H4 (cell line): ENCODE measurements around a stretch of chr12.

GRCh38 chr12:92819272-92819803, 109.8 kb downstream of the EEA1 start:
- RAMPAGE, long total RNA, result no peak

- RAMPAGE, long total RNA, result no peak
Measured at GRCh38 chr12:92940974-92941474, 11.9 kb upstream of the EEA1 start.

- RAMPAGE, long total RNA, result no peak
Measured at GRCh38 chr12:93122455-93123306, 193.6 kb upstream of the EEA1 start.

DNA sequence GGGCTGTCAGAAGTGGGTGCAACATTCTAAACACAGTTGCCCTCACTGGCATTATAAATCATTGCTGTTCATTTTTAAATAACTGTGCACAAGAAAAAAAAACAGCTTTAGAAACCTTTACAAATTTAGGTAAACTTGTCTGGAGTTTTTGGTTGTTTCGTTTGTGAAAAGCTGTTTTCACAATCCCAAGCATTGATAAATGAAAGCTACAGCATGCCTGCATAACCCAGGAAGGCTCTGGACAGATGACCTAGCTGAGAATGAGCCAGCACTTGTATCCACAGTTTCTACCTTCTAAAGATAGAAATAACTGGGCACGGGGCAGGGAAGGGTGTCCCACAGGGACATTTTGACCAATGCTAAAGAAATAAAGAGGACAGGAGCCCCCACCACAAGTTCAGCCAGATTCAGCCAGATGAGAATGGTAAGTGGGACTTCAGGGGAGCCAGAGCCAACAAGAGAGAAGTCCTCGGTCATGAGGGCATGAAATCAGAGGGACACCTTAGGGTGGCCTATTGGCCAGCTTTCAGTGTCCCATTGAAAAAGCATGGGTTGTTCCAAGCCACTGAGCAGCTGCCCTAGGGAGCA, 140.5 kb upstream of the NUDT4 start:
- RAMPAGE, long total RNA, result no peak

- RAMPAGE, long total RNA, result no peak
Measured at GRCh38 chr12:93372966-93373498, 4.7 kb upstream of the NUDT4 start.

- RAMPAGE, long total RNA, result no peak
Measured at GRCh38 chr12:93408886-93409875, 31.5 kb downstream of the NUDT4 start.

DNA sequence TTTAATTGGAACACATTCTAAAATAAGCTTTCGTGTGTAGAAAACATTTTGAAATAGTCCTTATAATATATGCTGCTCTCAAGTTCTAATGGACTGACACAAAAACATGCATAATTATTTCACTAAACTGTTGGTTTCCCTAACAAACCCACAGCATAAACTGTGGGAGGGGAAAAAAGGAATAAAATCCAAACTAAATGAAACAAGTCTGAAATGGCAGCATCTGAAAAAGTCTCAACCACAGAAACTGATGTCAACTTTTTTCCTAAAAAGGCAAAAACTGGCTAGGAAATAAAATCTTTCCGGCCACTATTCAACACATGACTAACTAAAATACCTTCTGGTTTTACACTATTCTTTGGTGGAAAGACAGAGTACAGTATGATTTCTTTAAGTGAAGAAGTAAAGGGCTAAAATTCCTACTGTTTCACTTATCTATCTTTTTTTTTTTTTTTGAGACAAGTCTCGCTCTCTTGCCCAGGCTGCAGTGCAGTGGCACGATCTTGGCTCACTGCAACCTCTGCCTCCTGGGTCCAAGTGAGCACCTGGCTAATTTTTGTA, 25.7 kb downstream of the UBE2N start:
- RAMPAGE, long total RNA, result no peak

DNA sequence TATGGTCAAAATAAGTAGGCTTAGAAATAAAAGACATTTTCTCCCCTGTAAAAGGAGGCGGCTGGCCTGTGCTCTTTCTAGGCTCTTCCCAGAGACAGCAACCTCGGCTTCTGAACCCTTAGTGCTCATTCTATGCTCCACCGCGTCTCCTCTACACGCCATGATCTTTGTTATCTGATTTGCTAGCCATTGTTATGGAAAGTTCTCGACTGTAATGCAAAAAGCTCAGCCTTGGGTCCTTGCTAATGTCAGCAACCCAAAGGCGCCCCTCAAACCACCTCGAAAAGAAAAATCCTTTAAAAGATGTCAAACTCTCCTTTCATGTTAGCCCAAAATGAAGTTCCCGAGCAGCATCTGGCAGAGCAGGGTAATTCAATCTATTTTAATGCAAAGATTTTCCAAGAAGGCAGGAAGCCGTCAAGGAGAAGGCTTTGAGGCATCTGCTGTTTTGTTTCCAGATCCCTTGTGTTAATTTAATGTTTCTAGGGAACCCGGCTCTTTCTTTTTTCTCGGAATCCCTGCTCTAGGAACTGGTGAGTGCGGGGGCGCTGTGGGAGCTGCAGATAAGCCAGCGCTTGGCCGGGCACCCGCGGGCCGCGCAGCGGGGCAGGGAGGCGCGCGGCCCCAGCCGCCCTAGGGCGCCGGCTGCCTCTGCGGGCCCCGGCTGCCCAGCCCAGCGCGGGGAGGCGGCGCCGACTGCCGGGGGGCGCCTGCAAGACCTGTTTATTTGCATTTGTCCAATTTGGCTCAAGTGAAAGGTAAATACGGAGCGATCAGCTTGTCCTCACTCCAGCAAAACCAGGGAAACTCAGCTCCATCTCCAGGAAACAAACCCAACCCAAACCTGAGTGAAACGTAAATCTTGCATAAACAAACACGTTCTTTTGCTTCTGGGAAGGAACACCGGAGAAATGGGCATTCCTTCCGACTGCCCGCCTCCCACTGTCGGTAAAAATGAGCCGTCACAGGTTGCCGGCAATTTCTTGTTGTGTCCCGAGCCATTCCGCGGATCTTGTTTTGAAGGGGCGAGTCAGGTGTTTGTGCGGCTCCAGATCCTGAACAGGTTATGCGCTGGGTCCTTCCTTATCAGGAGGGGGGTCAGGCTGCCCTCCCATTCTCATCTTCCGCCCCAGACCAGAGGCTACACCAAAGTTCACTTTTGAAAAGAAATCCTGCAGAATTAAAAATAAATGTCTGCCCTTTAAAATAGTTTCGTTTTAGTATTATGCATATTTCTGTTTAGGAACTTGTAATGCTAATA, 65.1 kb downstream of the CRADD start:
- RAMPAGE, long total RNA, result no peak

DNA sequence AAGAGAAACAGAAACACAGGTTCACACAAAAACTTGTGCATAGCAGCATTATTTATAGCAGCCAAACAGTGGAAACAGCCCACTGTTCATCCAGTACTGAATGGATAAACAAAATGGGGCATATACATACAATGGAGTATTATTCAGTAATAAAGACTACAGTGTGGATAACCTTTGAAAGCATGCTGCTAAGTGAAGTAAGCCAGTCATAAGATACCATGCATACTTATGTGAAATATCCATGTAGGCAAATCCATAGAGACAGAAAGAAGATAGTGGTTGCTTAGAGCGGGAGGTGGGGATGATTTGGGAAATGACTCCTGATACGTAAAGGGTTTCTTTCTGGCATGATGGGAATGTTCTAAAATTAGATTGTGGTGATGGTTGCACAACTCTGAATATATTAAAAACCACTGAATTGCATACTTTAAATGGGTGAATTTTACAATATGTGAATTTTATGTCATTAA, 99.4 kb downstream of the CRADD start:
- RAMPAGE, long total RNA, result no peak

GRCh38 chr12:93789191-93789794, 112.1 kb downstream of the CRADD start:
- RAMPAGE, long total RNA, result no peak

- RAMPAGE, long total RNA, result no peak
Measured at GRCh38 chr12:93814408-93815145, 137.4 kb downstream of the CRADD start.

DNA sequence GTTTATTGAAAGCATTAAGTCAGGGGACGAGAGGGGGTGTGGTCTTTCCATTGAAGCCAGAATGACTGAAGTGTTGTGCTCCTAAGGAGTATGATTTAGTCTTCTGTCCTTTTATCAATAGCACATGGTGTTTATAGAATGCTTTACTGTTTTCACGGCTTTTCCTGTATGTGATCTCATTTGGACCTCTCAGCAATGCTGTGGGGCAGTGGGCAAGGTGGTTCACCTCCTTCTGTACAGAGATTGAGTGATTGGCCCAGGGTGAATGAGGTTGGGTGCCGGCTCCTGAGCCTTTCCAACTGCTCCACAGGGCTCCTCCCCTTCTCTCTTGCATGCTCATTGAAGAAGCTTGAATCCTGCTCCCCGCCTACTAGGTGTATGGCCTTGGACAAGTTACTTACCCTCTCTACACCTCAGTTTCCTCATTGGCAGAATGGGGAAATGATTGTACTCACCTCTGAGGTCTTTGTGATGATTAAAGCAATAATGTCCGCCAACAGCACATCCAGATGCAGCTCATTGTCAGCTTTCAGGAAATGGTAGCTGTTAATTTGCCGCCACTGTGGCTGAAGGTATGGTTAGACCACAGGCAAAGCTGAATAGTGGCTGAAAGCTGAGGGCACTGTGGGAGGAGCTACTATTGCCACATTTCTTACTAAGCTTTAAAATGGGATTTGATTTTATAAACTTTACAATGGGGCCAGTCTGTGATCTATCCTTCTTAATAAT, 174.0 kb downstream of the CRADD start:
- RAMPAGE, long total RNA, result no peak

GRCh38 chr12:94204913-94205322, 56.5 kb downstream of the PLXNC1 start:
- RAMPAGE, long total RNA, result no peak

DNA sequence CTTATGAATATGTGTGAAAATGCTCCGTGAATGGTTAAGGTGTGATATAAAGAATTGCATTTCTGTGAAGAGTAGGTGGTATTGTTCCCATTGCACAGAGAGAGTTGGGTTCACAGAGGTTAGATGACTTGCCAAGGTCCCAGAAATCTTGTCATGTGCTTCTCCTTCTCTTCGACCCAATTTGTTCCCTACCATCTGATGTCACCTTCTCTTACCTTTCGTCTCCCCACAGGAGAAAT, 95.9 kb downstream of the PLXNC1 start:
- RAMPAGE, long total RNA, result no peak

- RAMPAGE, long total RNA, result no peak
Measured at GRCh38 chr12:94424911-94425132, 34.8 kb downstream of the CEP83 start.

GRCh38 chr12:94587781-94588351, 62.5 kb downstream of the TMCC3 start:
- RAMPAGE, long total RNA, result no peak

DNA sequence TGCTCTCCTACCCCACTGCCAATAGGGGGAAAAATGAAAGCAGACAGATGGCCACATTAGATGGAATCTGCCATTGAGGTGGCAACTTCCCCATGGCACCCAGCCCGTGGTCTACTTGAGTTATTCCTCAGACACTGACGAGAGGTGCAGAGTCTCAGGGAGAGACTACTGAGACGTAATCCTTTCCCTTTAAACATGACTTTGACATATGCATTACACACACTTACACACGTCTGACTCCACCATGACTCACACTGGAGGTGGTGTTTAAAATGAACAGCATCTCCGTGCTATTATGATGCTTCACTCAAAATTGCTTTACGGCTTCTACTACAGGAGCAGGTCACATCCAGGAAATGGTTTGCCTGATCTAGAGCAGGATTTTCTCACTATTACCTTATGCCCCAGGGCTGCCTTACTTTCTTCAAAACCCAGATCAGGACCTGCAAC, 31.4 kb downstream of the TMCC3 start:
- RAMPAGE, long total RNA, result no peak

DNA sequence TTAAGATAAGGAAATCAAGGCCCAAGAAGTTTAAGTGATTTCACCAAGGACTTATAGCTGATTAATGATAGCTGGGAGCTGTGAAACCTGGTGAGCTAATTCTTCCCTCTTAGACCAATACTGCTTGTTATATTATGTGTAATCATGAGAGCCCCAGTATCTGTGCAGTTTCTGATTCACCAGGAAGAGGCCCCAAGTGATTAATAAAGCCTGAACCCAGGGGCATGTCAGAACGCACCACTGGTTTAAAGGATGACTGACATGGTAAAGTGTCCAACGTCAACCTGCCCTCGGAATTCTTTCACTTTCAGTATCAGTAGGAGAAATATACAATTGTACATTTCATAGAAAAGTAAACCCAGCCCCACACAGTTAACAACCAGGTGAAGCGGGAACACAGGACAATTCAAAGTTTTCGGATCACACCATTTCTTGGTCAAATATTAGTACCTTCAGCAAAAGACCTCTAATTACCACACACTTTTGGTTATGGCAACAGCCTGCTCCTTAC, 28.7 kb downstream of the TMCC3 start:
- RAMPAGE, long total RNA, result no peak

GRCh38 chr12:94622290-94622833, 28.0 kb downstream of the TMCC3 start:
- RAMPAGE, long total RNA, result no peak

GRCh38 chr12:94643928-94645026, 6.1 kb downstream of the TMCC3 start:
- RAMPAGE, long total RNA, result no peak